Parietal lobe (tissue), 2 donors: ENCODE measurements around the genes MFF, SLC19A3 and PID1.

GRCh38 chr2:226789788-226790804 is 9.5 kb downstream of the IRS1 start:
- RAMPAGE, long total RNA, result no peak

DNA sequence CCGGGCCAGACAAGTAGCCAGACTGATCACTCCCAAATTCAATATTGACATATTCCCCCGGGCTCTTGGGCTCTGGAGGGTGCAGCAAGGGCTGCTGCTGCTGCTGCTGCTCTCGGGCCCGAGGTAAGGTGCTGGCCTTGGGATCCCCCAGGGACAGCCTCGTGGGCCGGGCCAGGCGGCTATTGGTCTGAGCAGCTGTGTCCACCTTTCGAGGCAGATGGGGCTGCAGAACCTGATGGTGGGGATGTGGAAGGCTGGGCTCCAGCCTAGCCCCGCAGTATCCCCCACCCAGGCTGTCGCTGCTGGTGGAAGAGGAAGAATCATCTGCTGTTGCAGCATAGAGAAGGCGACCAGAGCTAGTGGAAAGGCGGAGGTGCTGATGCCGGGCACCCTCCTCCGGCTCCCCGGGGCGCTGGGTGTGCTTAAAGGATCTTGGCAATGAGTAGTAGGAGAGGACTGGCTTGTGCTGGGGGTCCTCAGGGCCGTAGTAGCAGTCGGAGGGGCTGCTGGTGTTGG is 3.6 kb downstream of the IRS1 start:
- RAMPAGE, long total RNA, result no peak

DNA sequence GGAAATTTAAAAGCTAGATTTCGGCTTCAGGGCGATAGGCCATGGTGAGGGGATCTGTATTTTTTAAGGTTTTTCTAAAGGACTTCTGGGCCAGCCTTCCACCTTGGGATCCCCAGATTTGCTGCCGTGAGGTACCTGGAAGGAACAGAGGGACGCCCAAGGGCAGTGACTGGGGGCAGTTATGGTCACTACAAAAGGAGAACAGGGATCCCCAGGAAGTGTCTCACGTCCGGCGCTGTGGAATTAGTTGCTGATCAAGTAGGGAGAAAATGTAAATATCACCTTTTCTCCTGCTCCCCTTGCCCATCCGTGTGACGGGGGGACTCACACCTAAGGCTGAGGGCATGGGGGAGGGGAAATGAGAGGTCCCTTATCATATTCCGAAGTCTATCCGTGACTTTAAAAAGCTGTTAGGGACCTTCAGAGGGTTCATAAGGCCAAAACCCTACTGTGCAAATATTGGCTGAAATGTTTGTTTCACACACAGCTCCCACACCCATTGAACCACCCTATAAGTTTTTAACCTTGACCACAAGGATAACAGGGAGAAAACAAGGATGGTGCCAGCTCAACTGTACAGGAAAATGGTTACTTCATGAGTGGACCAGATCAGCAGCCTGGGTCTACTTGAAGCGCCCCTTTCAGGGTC is 777 bp upstream of the IRS1 start:
- RAMPAGE, long total RNA, result no peak

DNA sequence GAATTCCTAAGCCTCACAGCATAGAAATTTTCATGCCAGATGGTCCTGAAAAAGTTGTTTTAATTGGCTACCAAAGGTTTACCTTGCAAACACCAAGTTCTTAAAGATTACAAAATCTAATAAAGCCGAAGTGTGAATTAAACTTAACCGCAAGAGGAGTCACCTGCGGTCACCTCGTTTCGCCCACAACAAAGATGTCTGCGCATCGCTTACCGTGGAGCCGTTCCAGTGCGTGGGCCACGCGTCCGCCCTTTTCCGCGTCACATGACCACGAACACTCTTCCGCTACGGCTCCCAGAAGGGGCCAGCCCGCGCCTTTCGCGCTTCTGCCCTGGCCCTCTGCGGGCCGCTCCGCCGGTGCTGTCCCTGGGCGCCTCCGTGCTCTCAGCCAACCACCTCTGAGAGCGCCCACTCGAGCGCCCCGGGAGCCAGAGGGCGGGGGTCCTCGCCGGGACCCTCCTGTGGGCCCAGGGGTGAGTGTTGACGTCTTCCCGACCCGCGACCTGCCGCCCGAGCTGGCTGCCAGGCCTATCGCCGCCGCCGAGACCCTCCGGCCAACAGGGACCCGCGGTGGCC is at the start of gene MFF:
TSS of gene MFF (plus strand) at position 297 of the 576 bp plus-strand sequence.
- RAMPAGE, long total RNA, result start-site peak on the plus strand centred at position 375 of the sequence, 129 bp wide, 1,129 and 931 reads in 2 replicates

DNA sequence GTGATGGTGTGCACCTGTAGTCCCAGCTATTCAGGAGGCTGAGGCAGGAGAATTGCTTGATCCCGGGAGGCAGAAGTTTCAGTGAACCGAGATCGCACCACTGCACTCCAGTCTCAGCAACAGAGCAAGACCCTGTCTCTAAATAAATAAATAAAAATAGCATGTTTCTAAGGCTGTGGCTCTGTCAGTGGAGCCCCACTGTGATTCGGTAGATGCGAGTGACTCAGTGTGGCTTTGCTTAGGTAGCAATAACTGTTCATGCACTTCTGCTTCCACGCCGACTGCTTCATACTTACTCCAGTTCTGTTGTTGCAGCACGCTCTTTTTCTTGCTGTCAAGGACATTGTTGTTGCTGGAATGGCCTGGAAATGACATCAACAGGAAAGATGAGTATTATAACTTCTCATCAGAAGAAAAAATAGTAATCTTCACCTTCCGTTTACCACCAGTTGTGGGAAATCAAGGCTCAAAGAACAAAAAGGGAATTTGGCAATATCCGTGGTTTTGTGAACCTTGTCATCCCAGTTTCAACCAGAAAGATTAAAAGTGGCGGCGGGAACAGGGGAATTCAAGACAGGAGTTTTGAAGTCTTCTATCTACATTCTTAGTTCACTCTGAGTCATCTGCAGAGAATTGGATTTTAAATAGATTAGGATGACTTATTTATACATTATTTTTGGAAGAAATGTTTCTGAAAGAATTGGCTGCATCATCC is 8.3 kb downstream of the TM4SF20 start:
- RAMPAGE, long total RNA, result no peak

DNA sequence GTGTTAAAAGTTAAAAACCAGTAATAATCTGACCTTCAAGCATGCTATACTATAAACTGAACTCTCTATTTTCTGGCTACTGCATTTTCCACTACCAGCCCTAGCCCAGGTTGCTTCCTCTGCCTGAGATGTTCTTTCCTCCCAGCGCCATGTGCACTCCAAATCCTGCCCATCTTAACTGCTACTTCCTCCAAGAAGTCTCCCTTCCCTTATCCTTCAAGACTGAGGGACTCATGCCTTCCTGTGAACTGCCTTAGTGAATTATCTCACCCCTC is 21.1 kb upstream of the AGFG1 start:
- RAMPAGE, long total RNA, result no peak

DNA sequence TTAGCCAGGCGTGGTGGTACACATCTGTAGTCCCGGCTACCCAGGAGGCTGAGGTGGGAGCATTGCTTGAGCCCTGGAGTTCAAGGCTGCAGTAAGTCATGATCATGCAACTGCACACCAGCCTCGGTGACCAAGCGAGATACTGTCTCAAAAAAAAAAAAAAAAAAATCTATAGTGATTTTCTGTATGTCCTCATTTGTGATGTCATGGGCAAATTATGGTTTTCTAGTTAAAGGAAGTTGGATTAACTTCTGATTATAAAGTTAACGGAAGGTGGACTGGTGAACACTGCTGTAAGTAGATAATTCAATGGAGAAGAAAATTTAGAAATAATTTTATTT is 23.4 kb downstream of the AGFG1 start:
- RAMPAGE, long total RNA, result no peak

GRCh38 chr2:227554424-227555277 is 44.0 kb upstream of the SCYGR2 start:
- RAMPAGE, long total RNA, result no peak

GRCh38 chr2:227555982-227557177 is 42.3 kb upstream of the SCYGR2 start:
- RAMPAGE, long total RNA, result no peak

GRCh38 chr2:227717538-227718683 is at the start of gene SLC19A3:
SLC19A3 (minus strand) TSS chr2:227718028.
- RAMPAGE, long total RNA, result no peak

DNA sequence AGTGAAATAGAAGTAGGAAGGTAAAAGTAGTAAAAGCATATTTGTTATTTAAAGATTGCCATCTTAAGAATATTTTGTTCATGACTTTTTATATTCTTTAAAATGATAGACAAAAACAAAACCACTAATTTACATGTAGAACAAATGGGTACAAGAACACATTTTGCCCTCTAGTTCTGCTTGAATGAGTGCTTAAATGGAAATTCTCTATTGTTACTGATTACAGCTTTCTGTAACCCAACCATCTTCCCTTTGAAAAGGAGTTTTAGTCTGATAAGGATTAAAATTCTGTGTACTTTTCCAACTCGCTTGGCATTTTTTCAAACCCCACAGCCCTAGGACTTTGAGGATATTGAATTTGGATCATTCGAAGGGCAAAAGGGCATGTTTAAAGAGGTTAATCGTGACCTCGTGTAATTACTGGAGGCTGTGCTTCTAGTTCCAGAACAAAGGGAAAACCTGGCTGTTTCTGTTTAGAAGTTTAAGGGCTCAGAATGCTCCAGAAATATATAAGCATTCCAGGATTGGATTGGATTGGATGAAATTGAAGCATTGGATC is 432.3 kb downstream of the PID1 start:
- RAMPAGE, long total RNA, result no peak

GRCh38 chr2:229116788-229117266 is 154.3 kb downstream of the PID1 start:
- RAMPAGE, long total RNA, result no peak

DNA sequence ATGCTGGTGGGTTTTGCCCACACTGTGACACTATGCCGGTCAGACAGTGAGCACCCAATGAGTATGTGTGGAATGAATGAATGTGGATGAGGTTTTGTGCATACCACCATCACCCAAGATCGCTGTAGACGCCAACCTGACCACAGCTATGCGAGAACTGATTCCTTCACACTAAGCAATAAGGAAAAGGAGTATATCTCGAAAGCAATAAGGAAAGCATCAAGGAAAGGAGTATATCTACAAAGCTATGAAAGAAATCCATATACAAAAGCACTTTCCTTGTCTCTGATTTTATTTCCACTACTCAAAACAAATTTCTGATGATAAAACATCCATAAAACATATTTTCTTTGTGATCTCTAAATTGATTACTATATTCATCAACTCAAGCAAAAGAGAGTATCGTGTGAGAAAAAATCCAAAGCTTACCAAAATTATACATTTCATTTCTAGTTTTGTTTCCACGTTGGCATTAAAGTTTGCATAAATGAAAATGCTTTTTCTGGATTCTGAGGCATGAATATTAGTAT is 116.5 kb downstream of the PID1 start:
- RAMPAGE, long total RNA, result no peak

GRCh38 chr2:229201257-229201940 is 69.7 kb downstream of the PID1 start:
- RAMPAGE, long total RNA, result no peak

- RAMPAGE, long total RNA, result no peak
Measured at GRCh38 chr2:229266025-229266688, 4.9 kb downstream of the PID1 start.

- RAMPAGE, long total RNA, result no peak
Measured at GRCh38 chr2:229270449-229271057, 534 bp downstream of the PID1 start.

DNA sequence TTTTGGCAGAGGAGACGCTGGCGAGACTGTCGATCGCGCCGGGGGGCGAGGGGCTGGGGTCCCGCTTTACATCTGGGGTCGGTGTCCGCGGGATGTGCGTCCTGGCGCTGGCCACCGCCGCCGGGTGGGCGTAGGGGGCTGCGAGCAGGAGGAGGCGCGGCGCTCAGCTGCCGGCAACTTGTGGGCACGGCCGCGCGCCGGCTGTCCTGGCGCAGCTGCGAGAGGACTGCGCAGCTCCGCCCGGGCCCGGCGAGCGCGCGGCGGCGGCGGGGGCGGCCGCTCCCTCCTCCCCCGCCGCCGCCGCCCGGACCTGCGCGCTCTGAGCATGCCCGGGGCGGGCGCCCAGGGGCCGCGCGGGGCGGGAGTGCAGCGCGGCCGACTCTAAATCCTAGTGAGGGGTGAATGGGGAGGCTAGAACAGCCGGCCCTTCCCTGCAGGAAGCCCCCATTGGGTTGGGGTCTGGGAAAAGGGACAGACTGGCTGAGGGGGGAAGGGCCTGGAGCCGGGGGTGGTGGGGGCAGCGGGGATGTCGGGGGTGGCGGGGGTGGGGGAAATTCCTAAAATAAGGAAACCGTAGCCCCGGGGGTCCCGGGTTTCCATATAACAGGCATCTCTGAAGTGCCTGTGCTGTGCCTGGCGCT is at the start of gene PID1:
TSS of gene PID1 (minus strand) at position 230 of the 641 bp plus-strand sequence.
- RAMPAGE, long total RNA, result no peak

- RAMPAGE, long total RNA, result no peak
Measured at GRCh38 chr2:229444146-229444642, 173.1 kb upstream of the PID1 start.

- RAMPAGE, long total RNA, result no peak
Measured at GRCh38 chr2:229792984-229793266, 78.6 kb upstream of the DNER start.

DNA sequence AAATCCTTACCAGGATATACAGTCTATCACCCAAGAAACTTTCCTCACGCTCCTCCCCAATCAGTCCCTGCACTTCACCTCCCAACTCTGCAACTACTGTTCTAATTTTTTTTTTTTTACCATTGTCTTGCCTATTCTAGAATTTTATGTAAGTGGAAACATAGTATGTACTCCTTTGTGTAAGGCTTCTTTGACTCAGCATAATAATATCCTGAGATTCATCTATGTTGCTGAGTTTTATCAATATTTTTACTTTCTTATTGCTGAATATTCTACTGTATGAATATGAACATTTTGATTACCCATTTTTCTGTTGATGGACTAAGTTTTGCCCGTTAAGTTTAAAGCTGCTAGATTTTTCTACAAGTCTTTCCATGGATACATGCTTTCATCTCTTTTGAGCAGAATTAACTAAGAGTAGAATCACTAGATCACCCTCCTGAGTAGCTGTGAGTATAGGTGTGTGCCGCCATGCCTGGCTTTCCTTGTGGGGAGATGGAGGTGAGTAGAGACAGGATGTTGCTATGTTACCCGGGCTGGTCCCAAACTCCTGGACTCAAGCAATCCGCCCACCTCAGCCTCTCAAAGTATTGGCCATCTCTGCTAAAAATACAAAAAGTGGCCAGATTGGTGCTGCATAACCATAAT is 28.3 kb downstream of the TRIP12 start:
- RAMPAGE, long total RNA, result no peak